Myometrial cell (primary cell): ENCODE measurements around the genes VSIG10 and SUDS3.

DNA sequence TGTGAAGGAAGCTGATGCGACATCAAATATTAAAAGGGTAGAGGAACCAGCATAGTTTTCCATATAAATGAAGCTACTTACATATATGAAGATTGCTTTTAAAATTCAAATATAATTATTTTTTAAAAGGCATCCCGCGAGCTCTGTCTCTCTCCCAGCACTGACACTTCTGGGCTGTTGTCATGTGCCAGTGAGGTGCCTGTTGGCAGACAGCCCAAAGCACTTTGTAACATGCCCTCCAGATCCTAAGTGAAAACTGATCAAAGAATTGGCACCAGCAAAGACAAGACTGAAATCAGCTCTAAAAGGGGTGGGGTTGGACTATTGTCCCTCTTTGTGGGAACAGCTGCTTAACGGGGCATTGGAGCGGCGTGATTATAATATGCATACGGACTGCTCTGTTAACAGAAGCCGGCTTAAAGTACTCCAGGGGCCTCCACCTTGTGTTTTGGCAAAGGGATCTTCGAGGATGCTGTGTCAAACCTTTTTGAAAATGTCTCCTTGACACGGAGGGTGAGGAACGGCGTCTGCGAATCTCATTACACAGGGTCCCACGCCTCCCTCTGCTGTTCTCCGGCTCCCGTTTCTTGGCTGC lies 44.6 kb downstream of the SPRING1 start:
- RAMPAGE, long total RNA = no peak

DNA sequence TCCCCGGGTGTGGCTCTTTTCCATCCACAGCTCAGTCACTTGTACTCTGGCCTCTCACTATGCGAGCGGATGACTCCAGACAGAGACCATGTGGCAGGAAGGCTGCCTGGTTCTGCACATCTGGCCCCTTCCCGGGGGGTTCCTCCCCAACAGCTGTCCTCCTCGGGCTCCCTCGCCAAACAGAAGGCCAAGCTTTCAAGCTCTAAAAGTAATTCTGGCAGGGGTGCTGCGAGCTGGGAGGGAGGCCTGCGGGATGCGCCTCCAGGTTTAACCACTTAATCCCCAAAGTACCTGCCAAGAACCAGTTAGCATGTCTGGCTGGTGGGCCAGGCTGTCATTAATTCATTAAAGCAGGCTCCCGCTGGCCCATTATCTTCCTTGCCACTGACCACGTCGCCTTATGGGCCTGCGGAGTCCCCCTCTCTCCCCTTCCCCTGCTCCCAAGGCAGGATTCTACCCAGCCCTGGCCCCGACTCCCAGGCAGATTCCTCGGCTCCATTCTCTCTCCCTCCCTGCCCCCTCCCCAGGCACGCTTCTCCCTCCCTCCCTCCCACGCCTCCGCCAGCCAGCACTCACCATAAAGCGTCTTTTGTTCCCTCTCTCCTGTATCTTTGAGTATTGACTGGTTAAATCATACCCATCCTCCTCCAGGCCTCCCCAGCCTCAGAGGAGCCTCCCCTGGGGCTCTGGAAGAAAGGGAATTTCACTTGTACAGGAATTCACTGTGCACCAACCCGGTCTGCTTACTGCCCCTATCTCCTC lies 4.9 kb downstream of the HRK start:
- RAMPAGE, long total RNA = no peak

- RAMPAGE, long total RNA = no peak
Observed at GRCh38 chr12:117140561-117141668, 41.7 kb upstream of the TESC start.

GRCh38 chr12:117585292-117585491 lies 223.8 kb upstream of the NOS1 start:
- RAMPAGE, long total RNA = no peak

DNA sequence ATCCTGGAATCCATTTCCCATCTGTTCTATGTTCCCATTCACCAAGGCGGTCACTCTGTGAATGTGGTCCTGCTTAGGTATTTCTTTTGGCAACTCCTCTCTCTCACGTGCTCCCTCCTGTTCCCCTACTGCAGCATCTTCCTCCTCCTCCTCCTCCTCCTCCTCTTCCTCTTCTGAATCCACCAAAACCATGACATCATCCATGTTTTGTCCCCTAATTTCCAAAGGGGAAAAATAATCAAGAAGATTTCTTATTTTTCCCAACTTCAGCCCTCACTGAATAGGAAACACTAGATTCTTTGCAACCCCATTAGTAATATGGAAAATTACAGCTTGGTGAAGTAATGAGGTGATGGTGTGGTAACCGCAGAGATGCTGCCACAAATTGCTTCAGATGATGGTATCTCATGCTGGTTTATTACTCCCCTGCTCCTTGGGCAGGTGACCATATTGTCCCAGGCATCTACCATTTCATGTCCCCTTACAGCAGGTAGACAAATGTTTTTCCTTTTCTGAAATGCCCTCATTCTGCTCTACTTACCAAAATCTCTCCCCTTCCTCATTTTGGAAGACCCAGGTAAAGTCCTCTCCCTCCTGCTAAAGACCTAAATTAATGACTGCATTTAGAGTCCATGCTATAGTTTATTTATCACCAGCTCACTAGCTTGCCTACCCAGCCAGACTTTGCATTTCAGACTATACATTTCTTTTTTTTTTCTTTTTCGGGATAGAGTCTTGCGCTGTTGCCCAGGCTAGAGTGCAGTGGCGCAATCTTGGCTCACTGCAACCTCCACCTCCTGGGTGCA lies 7.6 kb upstream of the WSB2 start:
- RAMPAGE, long total RNA = no peak

DNA sequence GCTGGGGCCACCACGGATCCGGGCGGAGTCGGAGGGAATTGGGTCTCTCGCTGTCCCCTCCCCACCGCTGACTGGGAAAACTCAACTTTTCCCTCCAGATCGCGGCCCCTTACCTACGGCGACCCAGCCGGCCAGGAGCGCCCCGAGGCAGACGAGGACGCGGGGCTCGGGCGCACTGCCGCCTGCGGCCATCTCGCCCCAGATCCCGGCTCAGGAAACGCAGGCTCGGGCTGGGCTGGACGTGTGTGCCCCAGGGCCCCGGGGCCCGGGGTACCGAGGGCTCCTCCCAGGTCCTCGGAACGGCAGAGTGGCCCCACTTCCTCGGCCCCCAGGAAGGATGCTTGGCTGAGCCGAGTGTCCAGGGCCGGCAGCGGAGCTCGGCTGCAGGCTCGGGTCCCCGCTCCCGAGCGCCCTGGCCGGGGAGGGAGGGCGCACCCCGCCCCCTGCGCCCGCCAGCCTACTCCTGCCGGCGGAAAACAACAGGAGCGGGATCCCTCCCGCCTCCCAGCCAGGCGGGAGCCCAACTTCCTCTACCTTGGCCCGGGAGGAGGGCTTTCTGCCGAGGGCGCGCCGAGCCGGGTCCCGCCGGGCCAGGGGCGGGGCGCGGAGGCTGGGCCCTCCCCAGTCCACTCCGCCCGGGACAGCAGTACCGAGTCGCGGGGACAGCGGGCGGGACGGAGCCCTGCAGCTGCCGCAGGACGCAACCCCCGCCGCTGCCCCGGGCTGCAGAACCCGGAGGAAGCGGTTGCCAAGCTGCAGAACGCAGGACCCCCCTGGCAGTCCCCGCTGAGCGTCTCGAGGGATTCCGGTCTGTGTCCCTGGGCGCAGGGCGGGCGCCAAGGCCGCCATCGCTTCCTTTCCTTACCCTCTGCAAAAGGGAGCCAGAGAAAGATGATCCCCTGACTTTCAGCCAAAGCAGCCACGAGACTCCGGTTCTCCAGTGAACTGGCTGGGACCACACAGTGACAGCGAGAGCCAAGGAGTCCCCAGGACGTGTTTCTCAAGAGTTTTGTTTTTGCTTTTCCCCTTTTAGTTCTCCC lies at the start of gene VSIG10:
TSS of gene VSIG10 (minus strand) at position 532 of the 1,040 bp plus-strand sequence.
- RAMPAGE, long total RNA = no peak

DNA sequence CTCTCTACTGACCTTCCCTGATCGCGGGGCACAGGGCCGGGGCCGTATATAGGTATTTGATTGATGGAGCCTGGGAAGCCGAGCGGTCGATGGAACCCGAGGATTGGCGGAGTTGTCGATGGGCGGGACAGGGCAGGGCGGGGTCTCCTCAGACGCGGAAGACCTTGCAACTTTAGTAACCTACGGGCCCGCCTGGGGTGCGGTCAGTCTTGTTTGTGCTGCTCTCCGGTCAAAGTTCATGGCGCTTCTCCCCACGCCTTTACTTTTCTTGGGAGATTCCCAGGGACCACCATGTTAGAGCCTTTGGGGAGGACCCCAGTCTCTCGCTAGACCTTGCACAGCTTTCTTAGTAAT lies 285 bp upstream of the TAOK3 start:
- RAMPAGE, long total RNA = no peak

DNA sequence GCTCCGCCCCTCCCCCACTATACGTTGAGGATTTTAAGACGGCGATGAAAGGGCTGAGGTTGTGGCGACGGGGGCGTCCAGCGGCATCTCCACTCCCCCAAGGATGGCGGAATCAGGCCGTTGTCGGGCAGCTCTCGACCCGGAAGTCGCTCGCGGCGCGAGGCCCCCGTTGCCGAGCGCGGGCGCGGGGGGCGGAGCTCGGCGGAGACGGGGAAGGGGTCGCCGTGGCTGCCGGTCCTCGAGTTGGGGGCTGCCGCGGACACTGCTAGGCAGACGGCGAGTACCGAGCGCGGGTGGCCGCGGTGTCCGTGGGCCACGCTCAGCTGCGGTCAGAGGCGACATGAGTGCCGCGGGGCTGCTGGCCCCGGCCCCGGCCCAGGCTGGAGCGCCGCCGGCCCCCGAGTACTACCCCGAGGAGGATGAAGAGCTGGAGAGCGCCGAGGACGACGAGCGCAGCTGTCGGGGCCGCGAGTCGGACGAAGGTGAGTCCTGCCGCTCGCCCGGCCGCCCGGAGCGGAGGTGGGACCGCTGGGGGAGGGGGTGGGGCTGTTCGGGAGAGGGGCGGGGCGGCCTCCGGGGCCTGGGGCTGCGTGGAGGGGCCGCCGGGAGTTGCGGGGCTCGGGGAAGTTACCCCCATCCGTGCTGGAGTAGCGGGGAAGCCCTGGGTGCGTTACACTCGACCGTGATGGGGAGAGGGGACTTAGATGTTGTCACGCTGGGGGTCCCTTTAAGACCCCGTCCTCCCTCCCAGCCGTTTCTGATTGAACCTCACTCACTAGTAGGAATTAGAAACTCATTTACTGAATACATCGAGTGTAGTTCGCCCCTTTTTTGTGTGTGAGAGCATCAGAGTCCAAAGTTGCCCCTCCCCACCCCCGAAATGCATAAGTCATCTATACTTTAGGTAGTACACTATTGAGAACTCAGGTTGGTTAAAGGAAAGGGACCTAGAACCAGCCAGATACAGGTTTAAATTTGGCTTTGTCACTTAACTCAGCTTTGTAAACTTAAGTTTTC lies at the start of gene SUDS3:
TSS of gene SUDS3 (plus strand) at position 204 of the 1,017 bp plus-strand sequence.
- RAMPAGE, long total RNA = no peak

DNA sequence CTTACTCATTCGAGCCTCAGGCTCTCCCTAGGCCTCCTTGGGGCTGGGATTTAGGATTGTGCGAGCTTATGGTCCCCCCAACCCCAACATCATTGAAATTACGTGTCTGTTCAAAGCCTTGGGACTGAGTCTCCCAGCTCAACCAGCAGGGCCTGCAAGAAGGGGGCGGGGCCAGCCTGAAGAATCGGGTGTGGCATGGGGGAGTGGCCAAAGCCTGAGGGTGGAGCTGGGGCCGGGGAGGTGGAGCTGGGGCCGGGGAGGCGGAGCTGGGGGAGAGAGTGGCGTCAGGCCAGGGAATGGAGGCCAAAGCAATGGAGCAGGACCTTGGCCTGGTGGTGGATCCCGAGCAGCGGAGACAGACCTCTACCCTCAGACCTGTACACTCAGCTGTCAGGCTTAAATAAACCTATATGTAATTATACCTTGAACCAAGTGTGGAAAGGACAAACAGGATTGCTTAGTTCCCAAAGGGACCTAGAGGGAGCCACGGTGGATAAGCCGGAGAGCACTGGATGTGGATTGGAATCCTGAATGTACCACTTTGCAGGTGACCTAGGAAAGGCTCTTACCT lies 24.2 kb upstream of the HSPB8 start:
- RAMPAGE, long total RNA = no peak

DNA sequence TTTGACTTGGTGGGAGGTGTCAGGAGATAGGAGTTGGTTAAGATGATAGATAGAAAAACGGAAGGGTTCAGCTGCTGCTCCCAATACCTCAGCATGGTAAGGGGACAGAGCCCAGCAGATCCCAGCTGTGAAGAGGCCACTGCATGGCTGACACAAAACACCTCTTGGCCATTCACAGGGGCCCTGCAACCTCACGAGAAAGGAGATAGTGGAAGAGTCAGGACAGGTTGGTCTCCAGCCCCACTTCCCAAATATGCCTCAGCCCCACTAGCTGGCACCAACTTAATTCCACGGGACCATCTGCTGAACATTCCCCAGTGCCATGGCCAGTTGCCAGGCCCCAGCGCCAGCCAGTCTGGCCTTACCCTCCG lies 21.3 kb upstream of the HSPB8 start:
- RAMPAGE, long total RNA = no peak

DNA sequence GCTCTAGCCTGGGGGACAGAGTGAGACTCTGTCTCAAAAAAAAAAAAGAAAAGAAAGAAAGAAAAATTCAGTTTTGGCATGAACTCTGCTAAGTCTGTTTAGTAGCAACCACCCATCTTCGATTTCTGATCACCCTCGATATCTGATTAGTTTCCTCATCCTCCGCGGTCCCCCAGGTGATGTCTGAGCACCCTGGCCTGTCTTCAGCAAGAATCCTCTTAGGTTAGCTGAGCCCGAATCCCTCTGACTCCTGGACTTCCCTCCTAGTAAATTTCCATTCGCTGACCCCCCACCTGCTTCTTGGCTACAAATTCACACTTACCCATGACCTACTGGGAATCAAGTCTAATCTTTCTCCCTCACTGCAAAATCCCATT lies 802 bp upstream of the HSPB8 start:
- RAMPAGE, long total RNA = no peak

- RAMPAGE, long total RNA = no peak
Observed at GRCh38 chr12:119672016-119672671, 4.2 kb downstream of the PRKAB1 start.

- RAMPAGE, long total RNA = no peak
Observed at GRCh38 chr12:119699276-119699791, 31.4 kb downstream of the PRKAB1 start.

DNA sequence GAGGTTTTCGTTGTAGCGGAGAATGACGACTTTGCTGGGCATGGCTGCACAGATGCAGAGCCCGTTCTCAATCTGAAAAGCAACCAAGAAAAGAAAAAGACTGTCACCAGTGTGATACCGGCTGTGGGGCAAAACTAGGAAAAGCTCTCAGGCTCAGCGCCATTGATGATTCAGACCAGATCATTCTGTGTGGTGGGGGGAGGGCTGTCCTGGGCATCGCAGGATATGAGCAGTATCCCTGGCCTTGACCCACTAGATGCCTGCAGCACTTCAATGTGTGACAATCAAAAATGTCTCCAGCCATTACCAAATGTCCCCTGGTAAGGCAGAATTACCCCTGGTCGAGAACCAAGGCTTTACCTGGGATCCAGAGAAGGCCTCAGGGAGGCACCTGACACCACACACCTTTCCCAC lies 36.5 kb downstream of the PRKAB1 start:
- RAMPAGE, long total RNA = no peak

- RAMPAGE, long total RNA = no peak
Observed at GRCh38 chr12:119713504-119714060, 45.6 kb downstream of the PRKAB1 start.

- RAMPAGE, long total RNA = no peak
Observed at GRCh38 chr12:119989939-119990372, 920 bp downstream of the BICDL1 start.

DNA sequence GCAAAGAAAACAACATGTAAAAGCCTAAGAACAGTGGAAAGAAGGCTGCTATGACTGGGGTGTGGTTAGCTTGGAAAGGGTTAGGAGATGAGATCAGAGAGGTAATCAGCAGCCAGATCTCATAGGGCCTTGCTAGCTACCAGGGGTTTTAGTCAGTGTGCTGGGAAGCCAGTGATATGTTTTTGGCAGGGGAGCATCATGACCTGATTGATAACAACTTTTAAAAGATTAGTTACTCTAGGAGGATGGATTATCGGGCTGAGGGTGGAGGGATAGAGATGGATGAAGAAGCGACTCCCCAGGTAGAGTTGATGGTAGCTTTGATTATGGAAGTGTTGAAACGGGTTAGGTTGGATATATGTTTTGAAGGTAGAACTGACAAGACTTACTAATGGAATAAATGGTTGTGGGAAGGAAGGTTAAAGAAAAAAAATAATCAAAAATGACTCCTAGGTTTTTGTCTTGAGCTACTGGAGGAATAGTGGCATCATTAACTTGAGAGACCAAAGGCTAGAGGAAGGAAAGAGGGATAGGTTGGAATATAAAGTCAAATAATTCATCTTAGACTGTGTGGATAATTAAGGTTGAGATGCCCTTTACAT lies 17.7 kb downstream of the BICDL1 start:
- RAMPAGE, long total RNA = no peak

GRCh38 chr12:120092723-120093720 lies 23.5 kb downstream of the RAB35 start:
- RAMPAGE, long total RNA = no peak

GRCh38 chr12:120155000-120155527 lies 38.5 kb upstream of the RAB35 start:
- RAMPAGE, long total RNA = no peak

GRCh38 chr12:120199353-120199733 lies 1.6 kb downstream of the RPLP0 start:
- RAMPAGE, long total RNA = no peak